Neural cell (in vitro differentiated cells): ENCODE measurements around the genes PWP2, LRRC3, KRTAP10-1, KRTAP12-4, KRTAP12-2 and SUMO3.

DNA sequence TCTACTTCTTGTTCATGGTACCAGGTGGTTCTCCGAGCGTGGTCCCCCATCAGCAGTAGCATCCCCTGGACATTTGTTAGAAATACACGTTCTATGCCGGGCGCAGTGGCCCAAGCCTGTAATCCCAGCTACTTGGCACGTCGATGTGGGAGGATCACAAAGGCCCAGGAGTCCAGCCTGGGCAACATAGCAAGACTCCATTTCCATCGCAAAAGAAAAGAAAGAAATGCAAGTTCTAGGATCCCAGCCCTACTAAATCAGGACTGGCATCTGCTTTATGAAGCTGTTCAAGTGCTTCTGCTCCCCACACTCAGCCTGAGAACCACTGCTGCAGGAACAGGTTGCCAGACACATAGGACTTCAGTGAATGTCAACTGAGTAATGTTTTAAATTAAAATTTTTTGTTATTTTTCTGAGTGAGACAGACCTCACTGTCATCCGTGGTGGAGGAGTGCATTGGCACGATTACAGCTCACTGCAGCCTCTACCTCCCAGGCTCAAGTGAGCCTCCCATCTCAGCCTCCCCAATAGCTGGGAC lies 880 bp downstream of the RRP1 start:
- RAMPAGE, long total RNA, result no peak

DNA sequence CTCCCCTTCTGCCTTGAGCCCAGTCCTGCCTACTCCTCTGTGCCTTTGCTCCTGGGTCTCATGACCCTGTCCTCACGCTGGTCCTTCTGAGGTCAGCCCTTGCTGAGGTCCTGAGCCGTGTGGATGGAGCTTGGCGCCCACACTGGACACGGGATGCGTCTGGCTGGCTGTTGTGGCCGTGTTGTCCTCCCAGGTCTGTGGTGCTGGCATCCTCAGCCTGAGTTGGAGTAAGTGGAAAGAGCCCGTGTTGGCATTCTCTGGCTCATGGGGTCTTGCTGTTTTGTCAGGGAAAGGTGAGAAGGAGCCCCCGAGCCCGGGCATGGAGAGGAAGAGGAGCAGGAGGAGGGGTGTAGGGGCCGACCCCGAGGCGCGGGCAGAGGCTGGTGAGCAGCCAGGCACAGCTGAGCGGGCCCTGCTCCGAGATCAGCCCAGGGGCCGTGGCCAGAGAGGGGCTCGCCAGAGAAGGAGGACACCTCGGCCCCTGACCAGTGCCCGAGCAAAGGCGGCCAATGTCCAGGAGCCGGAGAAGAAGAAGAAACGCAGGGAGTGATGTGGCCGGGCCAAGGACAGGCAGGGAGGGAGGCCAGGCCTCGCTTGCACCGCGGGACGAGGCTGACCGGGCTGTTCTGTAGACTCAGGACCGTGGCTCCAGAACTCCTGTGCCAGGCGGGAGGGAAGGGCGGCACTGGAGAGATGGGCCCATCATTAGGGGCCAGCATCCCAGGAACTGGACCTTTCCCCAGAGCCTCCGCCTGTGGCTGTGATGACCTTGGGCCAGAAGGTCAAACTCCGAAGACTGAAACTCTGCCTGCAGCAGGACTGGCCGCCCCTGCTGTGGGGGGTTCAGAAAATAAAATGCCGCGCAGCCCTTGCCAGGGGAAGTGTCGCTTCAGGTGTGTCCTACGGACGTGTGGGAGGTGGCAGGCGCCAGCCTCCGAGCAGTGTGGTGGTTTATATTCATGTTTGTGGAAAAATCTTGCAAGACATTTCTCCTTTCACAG lies 14.1 kb downstream of the RRP1 start:
- RAMPAGE, long total RNA, result no peak

DNA sequence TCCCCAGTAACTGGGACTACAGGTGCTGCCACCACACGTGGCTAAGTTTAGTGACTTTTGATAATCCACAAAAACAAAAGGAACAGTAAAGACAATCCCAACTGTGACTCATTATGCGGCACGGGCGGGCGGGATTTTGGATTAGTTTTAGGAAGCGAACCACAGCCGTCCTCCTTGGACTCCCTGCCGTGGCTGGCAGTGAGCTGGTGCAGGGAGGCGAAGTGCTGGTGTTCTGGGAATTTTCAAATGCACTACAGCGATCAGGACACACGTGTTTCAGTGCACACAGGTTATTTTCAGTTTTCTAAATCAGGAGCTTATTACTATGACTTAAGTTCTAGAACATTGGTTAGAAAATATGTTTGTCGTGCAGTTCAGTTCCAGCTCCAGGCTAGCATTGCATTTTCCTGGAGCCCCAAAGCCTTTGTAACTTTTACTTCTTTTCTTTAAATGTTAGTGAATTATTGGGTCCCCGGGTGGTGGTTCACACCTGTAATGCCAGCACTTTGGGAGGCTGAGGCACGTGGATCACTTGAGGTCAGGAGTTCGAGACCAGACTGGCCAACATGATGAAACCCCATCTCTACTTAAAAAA lies 5.0 kb downstream of the AGPAT3 start:
- RAMPAGE, long total RNA, result no peak

DNA sequence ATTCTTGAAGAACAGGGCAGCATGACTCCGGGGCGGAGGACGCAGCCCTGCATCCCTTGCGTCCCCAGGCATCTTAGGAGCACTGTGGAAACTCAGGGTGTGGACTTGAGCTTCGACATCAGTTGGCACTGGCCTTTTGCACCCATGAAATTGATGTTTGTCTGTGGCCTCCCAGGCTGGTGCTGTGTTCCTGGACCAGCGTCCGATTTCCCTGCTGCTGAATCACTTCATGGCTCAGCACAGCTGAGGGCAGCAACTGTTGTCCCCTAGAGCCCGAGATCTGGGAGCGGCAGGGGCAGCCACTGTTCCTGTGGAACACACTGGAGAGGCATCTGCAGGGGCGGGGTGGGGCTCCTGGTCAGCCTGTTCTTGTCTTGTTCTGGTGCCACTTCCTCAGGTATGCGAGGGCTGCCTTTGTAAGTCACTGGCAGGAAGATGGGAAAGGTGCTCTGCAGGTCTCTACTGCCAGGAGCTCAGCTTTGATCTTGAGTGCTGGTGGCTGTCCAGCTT lies 15.0 kb downstream of the AGPAT3 start:
- RAMPAGE, long total RNA, result no peak

DNA sequence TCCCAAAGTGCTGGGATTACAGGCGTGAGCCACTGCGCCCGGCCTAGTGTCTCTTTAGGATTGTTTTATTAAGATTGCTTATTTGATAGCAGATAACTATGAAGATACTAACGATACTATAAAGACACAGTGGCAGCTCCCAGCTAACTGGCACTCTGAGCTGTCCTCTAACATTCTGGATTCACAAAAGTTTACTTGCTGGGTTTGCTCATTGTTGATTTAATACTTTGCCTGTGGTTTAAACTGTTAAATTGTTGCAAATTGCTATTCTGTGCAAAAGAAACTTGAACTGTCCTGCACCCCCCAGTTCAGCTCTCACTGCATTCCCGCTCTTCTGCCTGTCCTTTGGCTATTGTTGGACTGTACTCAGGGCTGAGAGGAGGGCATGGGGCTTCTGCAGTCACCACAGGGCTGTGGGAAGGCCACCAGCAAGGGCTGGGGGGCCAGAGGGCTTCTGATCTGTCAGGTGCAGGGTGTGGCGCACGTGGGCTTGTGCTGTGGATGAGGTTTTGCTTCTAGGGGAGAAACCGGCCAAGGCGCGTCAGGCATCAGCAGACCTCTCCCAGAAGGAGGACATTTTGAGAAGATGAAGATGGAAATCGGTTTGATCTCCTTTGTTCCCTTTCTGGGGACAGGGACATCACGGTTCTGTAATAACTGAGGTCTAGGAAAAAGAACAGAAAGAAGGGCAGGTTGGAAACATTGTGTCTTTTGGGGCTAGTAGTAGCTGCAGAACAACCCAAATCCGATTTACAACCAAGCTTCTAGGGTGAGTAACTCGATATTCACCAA lies 40.6 kb downstream of the AGPAT3 start:
- RAMPAGE, long total RNA, result no peak

- RAMPAGE, long total RNA, result no peak
Observed at GRCh38 chr21:43972883-43973512, 39.1 kb upstream of the TRAPPC10 start.

- RAMPAGE, long total RNA, result no peak
Observed at GRCh38 chr21:44010974-44011496, 1.1 kb upstream of the TRAPPC10 start.

DNA sequence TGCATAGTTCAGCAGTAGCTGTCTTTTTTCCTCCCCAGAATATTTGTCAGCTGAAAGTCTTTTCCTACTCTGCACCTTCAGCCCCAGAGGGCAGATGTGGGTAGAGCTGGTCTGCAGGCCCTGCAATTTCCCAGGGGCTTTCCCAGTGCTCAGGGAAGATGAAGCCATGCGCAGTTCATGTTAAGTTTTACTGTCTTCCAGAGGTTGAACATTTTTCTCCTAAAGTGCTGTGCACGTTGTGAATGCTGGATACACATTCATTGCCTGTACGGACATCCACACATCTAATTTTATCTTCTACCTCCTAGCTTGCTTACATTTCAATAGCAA lies 1.7 kb downstream of the TRAPPC10 start:
- RAMPAGE, long total RNA, result no peak

DNA sequence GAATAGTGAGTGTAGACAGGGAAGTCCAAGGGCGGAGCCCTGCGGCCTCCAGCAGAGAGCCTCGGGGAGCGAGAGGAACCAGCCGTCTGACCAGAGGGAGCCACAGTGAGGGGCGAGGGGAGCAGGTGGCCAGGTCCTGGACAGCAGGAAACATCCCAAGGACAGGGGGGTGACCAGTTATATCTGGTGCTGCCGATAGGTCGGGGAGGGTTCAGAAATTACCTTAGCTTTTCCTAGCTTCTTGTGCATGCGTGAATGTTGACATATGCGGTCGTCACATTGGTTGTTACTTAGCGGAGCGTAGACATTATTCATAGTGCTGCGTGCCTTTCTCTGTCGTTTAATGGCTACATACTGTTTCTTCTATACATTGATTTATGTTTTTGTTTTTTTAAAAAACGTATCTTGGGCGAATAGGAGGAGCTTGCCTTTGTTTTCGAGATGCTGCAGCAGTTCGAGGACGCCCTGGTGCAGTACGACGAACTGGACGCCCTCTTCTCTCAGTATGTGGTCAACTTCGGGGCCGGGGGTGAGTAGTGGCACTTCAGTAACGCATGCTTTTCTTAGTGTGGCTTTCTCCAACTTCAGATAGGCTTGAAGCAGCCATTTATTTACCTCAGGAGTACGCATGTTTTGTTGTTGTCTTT lies 46.7 kb downstream of the TRAPPC10 start:
- RAMPAGE, long total RNA, result no peak

DNA sequence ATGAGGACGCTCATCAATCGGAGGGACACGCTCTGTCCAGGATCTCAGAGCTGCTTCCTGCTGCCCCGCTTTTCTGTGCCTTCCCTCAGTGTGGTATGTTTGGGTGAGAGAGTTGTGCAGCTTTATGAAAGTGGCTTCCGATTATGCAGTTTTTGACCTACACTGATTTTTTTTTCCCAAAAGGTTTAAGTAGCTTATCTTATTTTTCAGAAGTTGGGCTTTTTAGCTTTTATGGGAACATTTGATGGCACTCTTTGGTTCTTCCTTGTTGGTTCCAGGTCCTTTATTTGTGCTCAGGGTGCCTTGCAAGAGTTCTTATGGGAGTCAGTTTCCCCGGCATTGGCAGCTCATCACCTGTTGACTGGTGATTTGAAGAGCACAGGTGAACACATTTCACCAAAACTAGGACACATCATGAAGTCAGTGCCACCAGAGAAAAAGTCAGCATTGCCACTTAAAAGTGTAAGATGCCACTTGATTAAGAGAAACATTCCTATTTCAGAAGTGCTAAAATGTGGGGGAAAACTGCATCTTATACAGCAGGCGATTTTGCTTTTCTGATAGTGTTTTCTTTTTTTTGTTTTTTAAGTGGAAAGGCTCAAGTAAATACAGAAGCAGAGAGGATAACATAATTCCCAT lies 34.1 kb upstream of the PWP2 start:
- RAMPAGE, long total RNA, result no peak

GRCh38 chr21:44079403-44079959 lies 27.7 kb upstream of the PWP2 start:
- RAMPAGE, long total RNA, result no peak

DNA sequence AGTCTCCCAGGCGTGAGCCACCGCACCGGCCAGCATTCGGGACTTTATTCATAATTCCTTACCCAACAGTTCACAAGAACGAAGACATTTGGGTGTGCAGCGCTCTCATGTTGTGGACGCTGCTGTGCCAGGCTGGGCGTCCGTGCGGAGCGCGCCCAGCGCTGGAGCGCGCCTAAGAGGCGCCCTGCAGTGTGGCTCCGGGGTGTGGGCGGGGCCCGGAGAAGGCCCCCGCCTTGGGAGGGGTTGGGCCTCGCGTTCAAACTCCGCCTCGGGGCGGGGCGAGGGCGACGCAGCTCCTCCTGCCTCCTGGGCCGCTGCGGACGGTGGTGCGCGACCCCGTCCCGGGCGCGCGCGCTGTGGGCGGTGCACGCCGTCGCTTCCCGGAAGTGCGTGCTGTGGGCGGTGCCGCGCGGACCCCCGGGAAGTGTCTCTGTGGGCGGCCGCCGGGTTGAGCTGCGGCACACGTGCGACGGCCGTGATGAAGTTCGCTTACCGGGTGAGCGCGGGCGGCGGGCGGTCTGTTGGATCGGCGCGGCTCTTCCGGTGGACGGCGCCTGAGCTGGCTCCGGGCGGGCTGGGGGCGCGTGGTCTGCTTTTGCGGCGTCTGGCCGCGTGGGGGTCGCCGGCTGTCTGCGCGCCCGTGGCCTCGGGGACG lies at the start of gene PWP2:
Gene PWP2 (plus strand): TSS at position 461 of the 655 bp plus-strand sequence.
- RAMPAGE, long total RNA, result start-site peak on the plus strand centred at position 414 of the sequence, 43 bp wide, 60 and 80 reads in 2 replicates

DNA sequence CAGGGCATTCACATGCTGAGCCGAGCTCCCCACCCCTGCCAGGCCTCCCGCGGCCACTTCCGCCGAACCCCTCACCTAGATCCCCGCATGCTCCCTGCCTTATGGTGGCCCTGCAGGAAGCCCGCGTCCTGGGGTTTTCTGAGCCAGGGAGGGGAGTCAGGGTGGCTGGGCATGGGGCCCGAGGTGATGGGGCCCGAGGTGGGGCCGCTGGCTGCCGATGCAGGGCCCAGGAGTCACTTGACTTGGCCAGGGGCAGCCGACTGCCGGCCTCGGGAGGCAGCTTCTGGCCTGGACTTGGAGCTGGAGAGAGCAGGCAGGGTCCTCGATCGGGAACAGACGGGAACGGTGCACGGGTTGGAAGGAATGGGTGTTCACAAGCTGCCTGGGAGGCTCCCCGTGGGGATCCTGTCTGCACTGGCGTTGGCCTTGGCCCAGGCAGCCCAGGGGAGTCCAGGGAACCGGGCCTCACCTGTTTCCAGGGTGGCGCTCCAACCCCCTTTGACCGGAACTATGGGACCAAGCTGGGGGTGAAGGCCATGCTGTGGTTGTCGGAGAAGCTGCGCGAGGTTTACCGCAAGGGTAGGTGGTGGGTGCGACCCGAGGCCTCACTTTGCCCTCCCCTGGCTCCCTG lies 13.6 kb downstream of the CFAP410 start:
- RAMPAGE, long total RNA, result no peak

DNA sequence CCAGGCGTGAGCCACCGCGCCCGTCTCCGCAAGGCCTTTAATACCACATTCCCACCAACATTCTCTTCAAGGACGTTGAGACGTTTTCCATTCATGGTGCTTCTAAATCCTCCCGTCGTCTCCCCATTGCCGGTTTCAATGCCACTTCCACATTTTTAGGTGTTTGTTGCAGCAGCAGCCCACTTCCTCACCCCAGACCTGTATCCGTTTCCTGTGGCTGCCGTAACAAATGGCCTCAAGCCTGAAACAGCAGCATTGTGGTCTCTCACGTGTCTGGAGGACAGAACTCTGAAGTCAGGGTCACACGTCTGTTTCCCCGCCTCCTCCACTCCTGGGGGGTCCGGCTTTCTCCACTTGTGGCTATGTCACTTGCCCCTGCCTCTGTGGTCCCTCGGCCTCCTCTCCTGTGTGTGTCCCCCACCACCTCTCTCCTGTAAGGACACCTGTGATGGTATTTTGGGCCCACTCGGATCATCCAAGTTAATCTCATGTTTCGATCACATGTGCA lies 21.8 kb downstream of the TRPM2 start:
- RAMPAGE, long total RNA, result no peak

DNA sequence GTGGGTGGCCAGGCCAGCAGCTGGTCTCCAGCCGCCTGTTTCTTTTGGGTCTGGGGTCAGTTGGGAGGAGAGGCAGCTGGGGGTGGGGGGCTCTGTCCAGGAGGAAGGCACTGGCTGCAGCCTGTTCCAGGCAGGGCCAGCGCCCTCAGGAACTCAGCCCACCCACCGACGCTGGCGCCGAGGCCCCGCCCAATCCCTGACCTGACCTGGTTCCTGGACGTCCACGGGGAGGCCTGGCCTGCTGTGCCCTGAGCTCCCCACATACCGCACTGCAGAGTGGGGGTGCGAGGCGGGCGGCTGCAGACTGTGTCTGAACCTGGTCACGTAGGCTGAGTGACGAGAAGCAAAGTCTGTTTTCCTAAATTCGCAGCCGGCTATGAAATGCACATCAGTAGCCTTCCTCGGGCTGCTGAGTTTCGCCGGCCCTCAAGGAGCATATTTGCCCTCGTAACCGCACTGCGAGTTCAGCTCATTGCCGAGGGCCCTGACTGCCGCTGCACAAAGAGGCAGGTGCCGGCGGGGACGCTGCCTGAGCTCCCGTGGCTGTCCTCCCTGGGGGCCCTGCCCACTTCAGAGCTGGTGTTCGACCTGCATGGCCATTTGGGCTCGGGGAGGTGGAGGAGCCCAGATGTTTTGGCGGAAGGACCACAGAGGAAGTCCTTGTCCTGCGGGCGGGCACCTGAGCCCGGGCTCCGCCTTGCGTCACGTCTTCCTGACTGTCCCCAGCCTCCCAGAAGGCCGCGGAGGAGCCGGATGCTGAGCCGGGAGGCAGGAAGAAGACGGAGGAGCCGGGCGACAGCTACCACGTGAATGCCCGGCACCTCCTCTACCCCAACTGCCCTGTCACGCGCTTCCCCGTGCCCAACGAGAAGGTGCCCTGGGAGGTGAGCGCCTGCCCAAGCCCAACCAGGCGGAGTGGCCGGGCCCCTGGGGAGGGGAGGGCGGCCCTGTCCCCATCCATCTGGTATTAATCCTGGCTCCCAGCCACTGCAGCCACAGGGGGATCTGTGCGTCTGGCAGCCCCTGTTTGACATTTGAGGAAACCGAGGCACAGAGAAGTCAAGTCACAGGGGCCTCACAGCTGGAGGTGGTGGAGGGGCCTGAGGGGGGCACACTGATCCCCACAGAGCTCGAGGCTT lies 30.0 kb upstream of the LRRC3 start:
- RAMPAGE, long total RNA, result no peak

DNA sequence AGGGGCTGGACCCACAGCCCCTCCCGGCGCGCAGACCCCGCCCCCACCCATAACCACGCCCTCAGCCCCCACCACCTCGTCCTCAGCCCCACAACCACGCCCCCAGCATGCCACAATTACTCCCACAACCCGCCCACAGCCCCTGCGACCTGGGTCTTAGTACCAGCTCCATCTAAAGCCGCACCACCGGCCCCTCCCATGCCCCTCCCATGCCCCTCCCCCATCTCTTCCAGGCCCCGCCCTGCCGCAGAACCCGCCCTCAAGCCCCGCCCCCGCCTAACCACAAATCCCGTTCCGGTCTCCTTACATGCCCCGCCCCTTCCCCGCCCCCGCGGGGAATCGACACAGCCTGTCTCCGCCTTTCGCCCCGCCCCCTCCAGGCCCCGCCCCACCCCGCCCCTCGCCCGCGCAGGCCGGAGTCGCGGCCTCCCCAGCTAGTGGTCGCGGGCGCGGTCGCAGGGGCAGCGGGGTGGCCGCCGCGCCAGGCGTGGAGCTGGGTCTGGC lies at the start of gene LRRC3:
Gene LRRC3 (plus strand): TSS at position 416 of the 504 bp plus-strand sequence.
- RAMPAGE, long total RNA, result no peak

DNA sequence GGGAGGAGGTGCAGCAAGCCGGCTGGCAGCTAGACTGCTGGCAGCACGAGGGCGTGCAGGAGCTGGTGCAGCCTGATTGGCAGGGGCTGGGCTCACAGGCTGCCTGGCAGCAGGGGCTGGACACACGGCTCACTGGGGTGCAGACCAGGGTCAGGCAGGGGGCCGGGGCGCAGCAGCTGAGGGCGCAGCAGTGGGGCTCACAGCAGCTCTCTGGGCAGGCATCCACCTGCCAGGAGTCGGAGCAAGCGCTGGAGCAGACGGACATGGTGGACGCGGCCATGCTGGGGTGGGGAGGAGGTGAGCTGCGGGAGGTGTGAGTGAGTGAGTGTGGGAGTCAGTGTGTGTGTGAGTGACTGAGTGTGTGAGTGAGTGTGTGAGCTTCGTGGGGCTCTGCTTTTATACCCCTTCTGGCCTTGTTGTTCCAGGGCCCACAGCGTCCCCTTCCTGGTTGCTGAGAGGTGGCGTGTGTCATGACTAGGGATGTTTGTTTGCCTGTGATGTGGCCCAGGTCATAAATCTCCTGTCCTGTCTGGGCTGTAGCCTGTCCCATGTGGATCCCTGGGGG lies at the start of gene KRTAP10-1:
Gene KRTAP10-1 (minus strand): TSS at position 325 of the 565 bp plus-strand sequence.
- RAMPAGE, long total RNA, result no peak

GRCh38 chr21:44653815-44654670 lies at the start of gene KRTAP12-4:
Gene KRTAP12-4 (minus strand): TSS chr21:44654659.
- RAMPAGE, long total RNA, result no peak

DNA sequence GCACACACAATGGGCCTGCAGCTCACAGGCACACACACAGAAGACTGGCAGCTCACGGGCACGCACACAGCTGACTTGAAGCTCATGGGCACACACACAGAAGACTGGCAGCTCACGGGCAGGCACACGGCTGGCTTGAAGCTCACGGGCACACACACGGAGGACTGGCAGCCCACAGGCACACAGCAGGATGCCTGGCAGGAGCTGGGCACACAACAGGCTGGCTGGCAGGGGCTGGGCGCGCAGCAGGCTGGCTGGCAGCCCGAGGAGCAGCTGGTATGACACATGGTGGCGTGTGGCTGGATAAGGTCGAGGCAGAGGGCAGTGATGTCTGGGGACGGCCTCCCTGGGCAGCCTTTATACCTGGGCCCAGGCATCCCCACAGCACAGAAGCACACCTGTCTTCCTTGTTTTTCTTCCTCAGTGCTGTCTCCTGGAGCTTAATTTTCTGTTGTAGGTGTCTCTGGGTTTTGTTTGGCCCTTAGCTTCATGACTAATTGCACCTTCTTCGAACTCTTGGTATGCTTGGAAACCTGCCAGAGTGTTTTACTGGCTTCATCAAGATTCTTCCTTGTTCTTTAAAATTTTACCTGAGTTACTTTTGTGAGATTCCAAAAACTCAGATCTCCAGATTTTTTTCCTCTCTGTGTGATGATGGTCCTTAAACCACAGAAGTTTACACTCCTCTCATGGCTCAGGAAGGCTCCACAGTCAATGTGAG lies at the start of gene KRTAP12-2:
Gene KRTAP12-2 (minus strand): TSS at position 328 of the 721 bp plus-strand sequence.
- RAMPAGE, long total RNA, result no peak

DNA sequence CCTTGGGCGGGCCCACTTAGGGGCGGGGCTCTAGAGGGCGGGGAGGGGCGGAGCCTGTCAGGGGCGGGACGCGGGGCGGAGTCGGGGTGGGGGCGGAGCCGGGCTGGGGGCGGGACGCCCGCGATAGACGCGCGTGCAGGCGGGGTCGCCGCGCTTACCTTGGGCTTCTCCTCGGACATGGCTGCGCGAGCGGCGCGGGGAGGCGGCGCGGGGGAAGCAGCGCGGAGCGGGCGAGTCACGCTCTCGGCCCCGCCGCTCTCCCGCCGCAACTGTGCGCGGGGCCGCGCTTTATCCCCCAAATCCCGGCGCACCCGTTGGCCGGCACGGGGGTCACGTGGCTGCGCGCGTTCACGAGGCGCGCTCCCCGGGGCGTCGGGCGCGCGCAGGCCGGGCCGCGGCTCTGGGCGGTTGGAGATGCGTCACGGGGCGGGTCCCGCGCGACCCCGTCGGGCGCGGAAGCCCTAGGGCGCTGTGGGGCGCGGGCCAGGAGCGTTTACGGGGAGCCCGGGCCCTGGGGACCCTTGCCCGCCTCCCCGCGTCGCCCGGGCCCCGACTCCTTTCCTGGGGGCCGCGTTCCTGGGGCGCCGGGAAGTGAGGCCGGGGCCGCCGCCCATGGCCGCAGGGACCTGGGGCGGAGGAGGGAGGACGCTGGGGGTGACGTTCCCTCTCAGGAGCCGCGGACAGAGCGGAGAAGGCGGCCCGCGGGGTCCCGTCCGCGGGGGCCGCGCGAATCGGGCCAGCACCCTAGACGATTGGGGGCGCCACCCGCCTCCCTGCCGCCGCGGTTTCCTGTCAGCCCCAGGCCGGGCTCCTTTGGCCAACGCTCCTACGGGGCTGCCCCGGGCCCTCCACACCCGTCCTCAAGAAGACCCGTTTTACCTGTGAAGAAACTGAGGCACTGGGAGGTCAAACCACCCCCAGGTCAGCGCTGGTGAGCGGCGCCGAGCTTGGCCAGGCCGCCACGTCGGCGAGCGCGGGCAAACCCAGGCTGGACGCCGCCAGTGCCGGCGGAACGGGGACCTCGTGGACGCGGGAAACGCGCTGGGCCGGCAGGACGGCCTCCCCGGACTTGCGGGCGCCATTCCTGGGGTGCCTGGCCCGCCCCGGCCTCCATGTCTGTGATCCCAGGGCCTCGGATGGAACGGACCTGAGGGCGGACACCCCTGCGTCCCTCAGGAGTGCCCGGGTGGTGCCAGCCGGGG lies at the start of gene SUMO3:
Gene SUMO3 (minus strand): TSS at position 273 of the 1,202 bp plus-strand sequence.
- RAMPAGE, long total RNA, result start-site peak on the minus strand centred at position 275 of the sequence, 143 bp wide, 804 and 837 reads in 2 replicates